Skin of body (tissue), 2 donors: ENCODE measurements around a stretch of chr14.

DNA sequence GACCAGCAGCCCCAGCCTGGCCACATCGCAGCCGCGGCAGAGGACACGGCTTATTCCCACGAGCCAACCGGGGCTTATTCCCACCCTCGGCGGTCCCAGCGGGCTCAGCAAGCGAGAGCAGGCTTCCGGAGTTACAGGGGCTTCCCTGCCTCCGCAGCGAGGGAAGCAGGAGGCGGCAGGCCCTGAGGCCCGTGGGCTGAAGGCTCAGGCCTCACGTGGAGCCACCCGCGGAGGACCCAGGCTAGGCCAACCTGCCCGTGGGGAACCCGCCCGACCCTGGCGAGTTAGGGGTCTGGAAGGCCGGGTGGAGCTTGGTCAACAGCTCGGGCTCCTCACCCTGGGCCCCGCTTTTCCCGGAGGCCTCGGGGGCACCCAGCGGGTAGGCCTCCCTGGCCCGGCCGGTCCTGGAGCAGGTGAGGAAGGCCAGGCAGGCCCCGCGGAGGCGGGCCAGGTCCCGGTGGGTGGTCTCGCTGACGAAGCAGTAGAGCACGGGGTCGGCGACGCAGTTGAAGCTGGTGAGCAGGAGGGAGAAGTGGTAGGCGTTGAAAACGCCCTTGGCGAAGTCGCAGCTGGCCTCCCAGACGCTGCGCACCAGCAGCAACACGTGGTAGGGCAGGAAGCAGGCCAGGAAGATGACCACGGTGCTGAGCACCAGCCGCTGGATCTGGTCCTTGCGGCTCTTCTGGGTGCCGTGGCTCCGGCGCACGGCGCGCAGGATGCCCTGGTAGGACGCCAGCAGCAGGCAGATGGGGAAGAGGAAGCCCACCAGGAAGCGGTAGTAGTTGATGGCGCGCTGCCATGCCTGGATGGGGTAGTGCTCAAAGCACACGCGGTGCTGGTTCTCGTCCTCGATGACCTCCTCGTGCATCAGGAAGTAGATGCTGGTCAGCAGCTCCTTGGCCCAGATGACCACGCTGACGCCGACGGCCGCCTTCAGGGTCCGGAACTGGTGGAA is 10.5 kb downstream of the GPR68 start:
- RAMPAGE, long total RNA = no peak

GRCh38 chr14:91264194-91265262 is 20.0 kb upstream of the GPR68 start:
- RAMPAGE, long total RNA = no peak

GRCh38 chr14:91310566-91311180 is 66.2 kb upstream of the GPR68 start:
- RAMPAGE, long total RNA = no peak

- RAMPAGE, long total RNA = no peak
Observed at GRCh38 chr14:91331710-91332657, 85.6 kb downstream of the CCDC88C start.

DNA sequence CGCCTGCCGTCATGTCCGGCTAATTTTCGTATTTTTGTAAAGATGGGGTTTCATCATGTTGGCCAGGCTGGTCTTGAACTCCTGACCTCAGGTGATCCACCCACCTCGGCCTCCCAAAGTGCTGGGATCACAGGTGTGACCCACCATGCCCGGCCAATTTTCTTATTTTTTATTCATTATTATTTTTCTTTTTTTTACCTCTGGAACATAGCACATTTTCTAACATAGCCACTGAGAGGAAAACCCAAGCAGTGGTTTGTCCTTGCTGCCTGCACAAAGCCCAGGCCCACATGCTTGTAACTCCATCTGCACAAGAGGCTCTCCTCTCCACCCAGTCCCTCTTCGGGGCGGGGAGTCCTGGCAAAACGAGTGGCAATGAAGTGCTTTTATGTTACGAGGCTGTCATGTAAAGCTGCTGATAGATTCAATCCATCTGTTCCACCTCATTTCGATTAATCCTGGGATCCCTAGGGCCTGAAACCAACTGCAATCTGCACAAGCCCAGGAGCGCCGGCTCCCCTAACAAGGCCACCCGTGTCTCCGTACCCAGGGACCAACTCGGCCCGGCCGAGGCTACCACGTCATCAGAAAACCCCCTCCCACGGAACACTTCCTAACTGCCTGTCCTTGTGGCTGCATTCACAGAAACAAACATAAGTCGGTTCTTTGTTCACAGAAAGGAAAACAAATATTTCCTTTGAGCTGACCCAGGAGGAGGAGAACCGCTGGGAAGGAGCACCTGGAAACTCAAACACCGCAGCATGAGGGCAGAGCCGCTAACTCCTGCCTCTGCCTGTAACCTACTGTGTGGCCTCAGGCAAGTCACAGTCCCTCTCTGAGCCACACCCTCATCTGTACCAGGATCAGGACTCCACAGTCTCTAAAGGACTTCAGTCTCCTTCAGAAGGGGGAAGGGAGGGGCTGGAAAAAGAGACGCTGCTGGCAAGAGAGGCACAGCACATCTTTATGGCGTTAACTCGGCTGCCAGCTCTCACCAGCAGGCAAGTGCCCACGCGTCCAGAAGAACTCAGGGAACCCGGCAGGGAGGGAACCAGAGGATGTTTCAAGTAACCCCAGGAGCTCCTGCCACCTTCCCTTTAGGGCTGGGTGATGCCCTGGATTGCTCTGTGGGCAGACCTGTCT is 47.9 kb downstream of the CCDC88C start:
- RAMPAGE, long total RNA = no peak

GRCh38 chr14:91374390-91375360 is 42.9 kb downstream of the CCDC88C start:
- RAMPAGE, long total RNA = no peak

DNA sequence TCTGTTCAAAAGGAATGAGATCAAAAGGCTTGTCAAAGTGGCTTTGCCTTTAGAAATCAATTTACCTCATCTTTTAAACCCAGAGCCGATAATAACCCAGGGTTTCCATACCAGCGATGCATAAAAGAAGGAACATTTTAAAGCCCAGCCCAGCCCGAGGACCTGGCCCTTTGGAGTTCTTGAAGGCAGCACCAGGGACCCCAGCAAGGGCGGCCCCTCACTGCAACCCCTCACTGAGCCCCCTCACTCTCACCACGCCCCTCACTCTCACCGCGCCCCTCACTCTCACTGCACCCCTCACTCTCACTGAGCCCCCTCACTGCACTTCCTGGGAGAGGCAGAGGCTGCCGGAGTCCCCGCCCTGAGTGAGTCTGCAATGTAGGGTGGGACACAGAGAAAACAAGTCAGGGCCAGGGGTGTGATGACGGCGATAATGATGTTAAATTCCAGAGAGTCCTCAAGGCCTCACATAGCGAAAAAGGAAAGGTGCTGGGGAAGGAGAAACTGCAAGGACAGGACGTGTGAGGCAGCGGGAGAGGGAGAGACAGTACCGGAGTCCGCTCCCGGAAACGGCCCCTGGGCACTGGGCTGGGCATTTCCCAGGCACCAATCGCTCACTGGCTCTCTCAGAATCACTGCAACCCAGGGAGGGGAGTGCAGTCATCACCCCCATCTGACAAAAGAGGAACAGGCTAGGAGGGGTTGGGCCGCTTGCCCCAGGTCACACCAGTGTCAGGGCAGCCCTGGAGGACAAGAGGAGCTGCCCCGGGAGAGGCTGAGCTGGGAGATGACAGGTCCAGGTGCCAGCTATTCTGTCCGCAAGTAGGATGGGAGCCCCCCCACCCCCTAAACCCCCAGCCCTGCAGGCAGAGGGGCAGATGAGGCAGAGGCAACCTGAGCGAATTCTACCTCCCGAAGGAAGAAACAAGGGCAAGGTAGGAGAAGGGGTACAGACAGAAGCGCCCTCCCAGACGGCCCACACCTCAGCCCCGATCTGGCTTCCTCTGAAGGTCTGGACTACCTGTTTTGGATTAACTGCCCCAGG is 24.8 kb downstream of the CCDC88C start:
- RAMPAGE, long total RNA = no peak

- RAMPAGE, long total RNA = no peak
Observed at GRCh38 chr14:91408127-91408926, 9.3 kb downstream of the CCDC88C start.

DNA sequence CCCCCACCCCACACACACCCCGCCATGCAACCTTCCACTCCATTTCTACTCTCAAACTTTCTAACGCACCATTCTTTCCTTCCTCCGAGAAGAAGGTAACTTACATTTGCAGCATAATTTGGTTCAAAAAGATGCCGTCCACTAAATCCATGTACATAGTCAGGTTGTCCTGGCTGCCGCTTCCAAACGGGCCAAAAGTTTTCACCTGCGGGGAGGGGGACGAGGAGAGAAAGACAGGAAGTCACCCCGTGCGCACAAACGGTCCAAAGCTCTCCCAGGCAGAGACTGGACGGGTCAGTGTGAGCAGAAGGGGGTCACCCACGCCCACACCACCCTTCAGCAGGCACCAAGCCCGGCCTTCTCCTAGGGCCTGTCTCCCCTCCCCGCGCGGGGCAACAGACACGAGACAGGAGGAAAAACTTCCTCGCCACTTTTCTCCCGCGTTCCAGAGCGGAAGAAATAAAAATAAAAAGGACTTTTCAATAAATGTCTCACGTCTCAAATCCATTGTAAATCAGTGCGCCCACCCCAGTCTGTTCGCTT is 915 bp downstream of the CCDC88C start:
- RAMPAGE, long total RNA = no peak

GRCh38 chr14:91481362-91482284 is 28.5 kb downstream of the PPP4R3A start:
- RAMPAGE, long total RNA = no peak

- RAMPAGE, long total RNA = no peak
Observed at GRCh38 chr14:91580405-91580680, 70.2 kb upstream of the PPP4R3A start.

- RAMPAGE, long total RNA = no peak
Observed at GRCh38 chr14:91668350-91668732, 63.5 kb downstream of the CATSPERB start.

GRCh38 chr14:91835995-91836996 is 31.0 kb downstream of the TC2N start:
- RAMPAGE, long total RNA = no peak

- RAMPAGE, long total RNA = no peak
Observed at GRCh38 chr14:91860987-91861604, 6.2 kb downstream of the TC2N start.

DNA sequence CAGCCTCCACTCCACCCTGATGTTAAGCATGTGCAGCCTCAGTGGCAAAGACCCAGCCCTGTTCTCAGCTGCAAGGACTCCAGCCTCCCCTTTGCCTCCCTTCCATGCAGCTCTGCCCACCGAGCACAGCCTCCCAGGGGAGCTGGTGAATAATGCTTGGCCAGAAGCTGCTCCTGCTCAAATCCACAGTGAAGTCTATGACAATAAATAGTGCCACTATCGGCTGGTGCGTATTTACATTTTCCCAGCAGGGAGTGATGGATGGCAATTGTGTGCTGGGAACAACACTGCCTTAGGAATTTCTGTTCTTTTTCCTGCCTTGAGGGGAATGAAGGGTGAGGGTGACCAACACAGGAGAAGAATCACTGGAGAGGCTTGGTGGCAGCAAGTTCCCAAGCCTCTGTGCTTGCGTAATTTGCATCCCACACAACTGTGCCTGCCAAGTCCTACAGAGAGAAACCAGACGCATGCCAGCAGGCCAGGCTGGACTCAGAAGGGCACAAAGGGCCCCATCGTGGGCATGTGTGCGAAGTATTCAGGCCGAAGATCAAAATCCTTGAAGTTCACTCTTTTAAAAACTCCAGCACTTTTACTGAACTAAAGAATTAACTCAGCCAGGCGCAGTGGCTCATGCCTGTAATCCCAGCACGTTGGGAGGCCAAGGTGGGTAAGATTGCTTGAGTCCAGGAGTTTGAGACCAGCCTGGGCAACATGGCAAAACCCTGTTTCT is 30.0 kb upstream of the TC2N start:
- RAMPAGE, long total RNA = no peak

- RAMPAGE, long total RNA = no peak
Observed at GRCh38 chr14:91899013-91899765, 31.9 kb upstream of the TC2N start.

DNA sequence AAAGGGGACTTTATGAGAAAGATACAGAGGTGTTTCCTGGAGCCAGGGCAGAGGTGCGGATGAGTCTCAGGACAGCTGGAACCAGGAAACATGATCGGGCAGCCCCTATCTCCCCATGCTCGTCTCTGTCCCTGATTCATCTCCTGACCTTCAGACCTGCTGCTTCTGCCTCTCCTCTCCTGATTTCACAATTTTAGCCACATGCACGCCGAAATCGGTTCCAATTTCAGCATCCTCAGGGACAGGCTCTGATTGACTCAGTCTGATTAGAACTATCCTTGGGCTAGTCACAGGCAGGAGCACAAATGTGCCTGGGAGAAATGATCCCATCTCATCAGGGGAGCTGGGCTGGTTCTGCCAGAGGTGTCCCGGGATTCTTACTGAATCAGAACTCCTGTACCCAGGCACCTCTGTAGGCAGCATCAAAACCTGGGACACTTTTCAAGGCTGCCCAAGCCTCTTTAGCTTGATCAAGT is 40.0 kb upstream of the RIN3 start:
- RAMPAGE, long total RNA = no peak

DNA sequence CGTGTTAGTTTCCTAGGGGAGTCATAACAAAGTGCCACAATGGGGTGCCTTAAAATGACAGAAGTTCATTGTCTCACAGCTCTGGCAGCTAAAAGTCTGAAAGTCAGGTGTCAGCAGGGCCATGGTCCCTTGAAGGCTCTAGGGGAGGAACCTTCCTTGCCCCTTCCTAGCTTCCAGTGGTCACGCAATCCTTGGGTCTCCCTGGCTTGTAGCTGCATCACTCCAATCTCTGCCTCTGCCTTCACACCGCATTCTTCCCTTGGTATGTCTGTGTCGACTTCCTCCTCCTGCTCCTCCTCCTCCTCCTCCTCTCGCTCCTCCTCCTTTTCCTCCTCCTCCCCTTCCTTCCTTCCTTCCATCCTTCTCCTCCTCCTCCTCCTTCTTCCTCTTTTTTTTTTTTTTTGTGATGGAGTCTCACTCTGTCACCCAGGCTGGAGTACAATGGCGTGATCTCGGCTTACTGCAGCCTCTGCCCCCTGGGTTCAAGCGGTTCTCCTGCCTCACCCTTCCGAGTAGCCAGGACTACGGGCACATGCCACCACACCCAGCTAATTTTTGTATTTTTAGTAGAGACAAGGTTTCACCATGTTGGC is 25.8 kb upstream of the RIN3 start:
- RAMPAGE, long total RNA = no peak

- RAMPAGE, long total RNA = no peak
Observed at GRCh38 chr14:92560450-92560821, 46.9 kb downstream of the RIN3 start.

DNA sequence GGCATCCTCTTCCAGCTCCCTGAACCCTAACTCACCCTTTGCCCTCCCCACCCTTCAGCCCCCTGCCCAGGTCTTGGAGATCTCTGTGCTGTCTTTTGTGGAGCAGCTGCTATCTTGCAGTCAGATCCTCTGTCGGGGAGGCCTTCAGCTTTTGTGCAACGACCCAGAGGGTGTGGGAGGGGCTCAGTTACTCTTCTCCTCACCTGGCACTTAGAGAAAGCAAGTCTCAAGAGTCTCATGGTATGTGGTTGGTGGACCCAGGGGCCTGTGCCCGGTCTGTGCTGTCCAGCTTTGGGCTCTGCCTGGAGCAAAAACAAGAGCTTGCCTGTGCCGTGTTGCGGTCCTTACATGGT is 89.7 kb downstream of the RIN3 start:
- RAMPAGE, long total RNA = no peak